ENCODE data around the genes STON1, LHCGR and SPTBN1.

DNA sequence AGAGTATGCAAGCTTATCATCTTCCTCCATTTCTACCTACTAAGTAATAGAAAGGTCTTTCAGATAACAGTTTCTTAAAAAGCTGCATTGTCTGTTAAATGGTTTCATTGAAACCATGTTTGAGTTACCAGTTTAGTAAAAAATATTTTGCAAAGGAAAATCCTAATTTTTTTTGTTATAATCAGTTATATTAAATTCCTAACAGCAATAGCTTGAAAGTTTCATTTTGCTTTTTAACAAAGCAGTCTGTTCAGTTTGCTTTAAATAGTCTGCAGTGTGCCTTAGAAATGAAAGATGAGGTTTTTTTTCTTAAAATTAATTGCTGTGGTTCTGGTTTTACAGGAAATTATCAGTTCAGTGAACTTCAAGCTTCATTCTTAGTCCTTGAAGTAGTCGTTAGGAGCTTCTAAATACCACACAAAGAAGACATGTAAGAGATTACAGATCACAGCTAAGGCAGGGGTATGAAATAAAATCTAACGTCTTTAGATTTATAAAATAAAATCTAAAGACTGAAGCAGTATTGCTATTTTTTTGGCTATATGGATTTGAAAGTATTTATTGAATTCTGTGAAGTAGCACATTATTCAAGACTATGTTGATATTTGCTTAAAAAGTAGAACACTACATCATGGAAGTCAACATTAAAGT lies 7.7 kb downstream of the PPP1R21 start:
- PRO-cap, 2 experiments, result no peak in any of the 2 experiments

DNA sequence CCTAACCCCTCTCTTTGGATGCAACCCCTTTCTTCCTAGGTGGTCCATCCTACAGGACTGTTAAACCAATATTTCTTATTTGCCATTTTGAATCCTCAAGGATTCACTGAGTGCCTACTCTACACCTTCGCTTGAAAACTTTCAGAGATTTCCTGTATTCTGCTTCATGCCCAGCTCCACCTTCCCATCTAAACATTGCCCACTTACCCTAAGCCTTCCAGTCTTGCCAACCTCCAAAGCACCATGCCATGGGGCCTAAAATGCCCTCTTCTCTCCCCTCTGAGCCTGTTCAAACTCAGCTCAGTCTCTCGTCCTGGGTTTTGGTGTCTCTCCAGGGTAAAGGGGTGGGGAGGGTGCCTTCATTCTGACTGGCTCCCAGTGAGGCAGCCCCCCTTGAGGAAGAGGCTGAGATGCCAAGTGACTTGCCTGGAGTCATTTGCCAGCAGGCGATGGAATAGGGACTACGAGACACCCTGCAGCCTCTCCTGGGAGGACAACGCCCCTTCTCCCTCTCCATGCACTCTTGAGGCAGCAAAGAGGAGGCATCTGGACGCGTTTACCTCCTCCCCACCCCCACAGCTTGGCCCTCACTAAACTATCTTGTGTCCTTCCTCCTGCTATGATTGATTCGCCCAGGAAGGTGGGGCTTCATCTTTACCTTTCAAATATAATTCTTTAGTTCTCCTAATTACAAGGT lies 858 bp upstream of the STON1 start:
- PRO-cap, 2 experiments, result no peak in any of the 2 experiments

- PRO-cap, 2 experiments, result peak in 1 of 2 experiments; most common plus-strand start chr2:48530190 (in 1); most common minus-strand start chr2:48529985 (in 1)
These were observed at the start of gene STON1 for GRCh38 chr2:48529645-48530928. Gene STON1 (plus strand): TSS chr2:48530154.

GRCh38 chr2:48568561-48569036 lies 38.6 kb downstream of the STON1 start:
- PRO-cap, 2 experiments, result no peak in any of the 2 experiments

DNA sequence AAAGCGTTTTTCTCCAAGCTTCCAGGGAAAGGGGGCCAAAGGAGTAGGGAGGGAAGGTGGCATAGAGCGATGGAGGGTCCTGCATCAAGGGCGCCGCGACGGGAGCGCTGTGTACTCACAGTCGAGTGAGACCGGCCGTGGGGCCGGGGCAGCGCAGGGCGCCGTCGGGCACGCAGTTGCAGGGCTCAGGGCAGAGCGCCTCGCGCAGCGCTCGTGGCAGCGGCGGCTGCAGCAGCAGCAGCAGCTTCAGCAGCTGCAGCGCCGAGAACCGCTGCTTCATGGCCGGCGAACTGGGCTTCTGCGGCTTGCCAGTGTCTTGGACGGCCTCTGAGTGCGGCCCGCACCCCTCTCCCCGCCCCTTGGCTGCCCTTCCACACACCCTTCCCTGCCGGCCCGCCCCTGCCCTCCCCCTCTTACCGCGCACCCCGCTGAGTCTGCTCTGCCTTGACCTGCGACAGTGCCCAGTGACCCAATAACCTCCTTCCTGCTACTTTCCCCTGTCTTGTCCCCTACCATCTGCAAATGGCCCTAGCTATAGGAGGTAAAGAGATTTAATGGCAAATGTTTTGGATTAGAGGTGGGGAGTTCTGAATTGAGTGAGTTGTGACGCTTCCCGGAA lies at the start of gene LHCGR:
Gene LHCGR (minus strand): TSS at position 333 of the 619 bp plus-strand sequence.
- PRO-cap, 2 experiments, result no peak in any of the 2 experiments

- PRO-cap, 2 experiments, result no peak in any of the 2 experiments
These were observed 3.1 kb downstream of the NRXN1 start for GRCh38 chr2:51028813-51029303.

DNA sequence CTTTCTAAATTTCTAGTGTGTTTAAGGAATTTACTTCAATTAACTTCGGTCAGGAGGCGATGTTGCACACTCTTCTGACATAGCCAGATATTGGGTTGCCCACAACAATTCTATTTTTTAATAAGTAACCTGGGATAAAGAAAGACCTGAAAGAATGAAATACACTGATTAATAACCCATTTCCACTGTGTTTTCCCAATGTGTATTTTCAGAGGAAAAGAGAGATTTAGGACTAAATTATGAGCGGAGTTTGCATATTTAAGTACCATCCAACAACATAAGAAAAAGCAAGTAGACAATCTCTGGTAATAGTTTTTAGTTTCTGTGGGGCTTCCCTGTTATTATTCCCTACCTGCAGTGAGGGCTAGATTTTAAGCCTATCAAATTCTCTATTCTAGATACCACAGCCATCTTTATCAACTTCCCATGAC lies 250.4 kb upstream of the NRXN1 start:
- PRO-cap, 2 experiments, result no peak in any of the 2 experiments

DNA sequence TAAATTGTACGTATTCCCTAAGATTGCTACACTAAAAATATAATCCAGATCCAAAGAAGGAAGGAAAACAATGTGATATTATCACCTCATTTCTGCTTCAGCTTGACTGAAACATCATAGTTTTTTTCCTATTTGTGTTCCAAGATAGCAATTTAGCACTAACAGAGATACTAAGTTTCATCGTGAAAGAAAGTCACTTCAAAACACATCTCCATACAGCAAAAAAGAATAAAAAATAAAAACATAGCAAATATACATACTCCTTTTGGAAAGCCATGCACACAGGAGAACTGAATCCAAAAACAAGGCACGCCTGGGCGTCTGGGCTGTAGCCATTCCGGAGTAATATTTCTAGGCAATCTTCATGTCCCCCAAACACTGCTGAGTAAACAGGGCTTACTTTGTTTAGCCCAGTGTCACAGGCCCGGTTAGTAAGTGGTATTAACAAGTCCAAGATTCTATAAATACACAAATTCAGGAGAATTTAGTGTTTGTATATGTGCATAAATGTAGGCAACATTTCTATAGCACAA lies 53.4 kb upstream of the CHAC2 start:
- PRO-cap, 2 experiments, result no peak in any of the 2 experiments

DNA sequence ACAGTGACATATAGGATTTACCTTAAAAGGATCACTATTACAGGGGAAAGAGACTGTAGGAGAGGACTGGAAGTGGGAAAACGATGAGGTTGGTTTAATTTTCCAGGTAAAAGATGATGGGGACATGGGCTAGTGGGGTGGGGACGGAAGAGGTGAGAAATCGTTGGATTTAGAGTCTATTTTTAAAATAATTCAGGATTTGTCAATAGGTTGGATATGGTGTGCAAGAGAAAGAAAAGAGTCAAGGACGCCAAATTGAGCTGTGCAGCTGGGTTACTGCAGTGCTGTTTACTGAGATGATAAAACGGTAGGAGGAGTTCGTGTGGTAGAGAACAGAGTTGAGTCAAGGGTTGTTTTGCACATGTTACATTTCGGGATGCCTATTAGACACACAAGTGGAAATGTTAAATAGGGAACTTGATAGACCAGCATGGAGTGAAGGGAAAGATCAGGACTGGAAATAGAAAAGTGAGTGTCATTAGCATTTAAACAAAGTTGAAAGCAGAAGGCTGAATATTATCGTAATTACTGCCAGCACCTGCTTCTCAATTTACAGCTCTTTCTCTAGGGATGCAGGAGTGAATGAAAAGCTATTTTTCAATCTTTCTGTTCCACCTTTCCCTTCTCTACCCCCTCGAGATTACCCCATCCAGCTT lies 30.5 kb downstream of the GPR75 start:
- PRO-cap, 2 experiments, result no peak in any of the 2 experiments

DNA sequence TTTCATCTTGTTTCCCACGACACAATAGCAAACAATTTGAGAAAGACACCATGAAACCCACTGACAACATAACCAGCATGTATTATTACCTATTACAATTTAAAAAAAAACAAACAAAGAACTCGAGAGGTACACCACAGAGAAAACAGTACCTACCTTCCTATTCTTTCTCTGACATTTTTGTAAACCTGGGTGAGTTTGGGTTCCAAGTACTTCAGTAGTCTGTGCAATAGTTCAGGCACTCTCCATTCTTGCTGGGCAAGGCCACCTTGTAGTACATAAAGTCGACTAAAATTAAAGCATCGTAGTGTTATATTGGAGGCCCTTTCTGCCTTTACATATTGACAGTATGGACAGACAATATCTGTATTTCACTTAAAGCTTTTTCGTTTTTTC lies 27.9 kb upstream of the GPR75 start:
- PRO-cap, 2 experiments, result no peak in any of the 2 experiments

- PRO-cap, 2 experiments, result no peak in any of the 2 experiments
These were observed 38.2 kb upstream of the GPR75 start for GRCh38 chr2:53897715-53898562.

- PRO-cap, 2 experiments, result no peak in any of the 2 experiments
These were observed 91.8 kb downstream of the TSPYL6 start for GRCh38 chr2:54164026-54164742.

DNA sequence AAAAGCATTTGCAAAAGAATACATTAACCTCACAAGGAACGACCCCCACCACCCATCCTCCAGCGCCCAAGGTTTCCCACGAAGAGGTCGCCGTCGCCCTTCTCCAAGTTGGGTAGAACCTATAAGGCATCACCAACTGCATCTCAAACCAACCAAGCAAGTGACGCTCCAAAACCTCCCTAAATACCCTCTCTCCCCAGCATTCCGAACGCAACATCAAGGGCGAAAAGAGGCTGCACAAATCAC lies 646 bp upstream of the SPTBN1 start:
- PRO-cap, 2 experiments, result no peak in any of the 2 experiments

- PRO-cap, 2 experiments, result peak in 2 of 2 experiments; most common plus-strand start chr2:54456327 (in 2); most common minus-strand start chr2:54456111 (in 1)
These were observed at the start of gene SPTBN1 for GRCh38 chr2:54455804-54456524. Gene SPTBN1 (plus strand): TSS chr2:54456327.

DNA sequence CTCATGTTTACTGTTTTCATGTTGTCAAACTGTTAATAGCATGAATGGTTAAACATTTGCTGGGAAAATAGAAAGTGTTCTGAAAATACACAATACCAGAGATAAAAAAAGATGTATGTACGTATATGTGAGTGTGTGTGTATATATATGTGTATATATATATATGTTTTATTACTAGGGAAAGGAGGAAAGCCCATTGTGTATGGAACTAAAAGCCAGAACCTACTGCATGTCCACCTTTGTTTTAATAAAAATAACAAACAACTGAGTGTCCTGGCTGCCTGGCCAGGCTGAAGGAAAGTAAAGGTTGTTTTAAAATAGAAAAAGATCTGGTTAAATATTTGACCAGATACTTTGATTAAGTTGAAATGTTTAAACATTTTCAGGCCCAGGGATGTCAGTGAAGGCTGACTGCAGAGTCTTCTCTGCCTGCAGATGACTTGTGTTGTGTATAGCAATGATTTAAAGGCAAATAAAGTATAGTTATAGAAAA lies 22.7 kb downstream of the SPTBN1 start:
- PRO-cap, 2 experiments, result no peak in any of the 2 experiments

DNA sequence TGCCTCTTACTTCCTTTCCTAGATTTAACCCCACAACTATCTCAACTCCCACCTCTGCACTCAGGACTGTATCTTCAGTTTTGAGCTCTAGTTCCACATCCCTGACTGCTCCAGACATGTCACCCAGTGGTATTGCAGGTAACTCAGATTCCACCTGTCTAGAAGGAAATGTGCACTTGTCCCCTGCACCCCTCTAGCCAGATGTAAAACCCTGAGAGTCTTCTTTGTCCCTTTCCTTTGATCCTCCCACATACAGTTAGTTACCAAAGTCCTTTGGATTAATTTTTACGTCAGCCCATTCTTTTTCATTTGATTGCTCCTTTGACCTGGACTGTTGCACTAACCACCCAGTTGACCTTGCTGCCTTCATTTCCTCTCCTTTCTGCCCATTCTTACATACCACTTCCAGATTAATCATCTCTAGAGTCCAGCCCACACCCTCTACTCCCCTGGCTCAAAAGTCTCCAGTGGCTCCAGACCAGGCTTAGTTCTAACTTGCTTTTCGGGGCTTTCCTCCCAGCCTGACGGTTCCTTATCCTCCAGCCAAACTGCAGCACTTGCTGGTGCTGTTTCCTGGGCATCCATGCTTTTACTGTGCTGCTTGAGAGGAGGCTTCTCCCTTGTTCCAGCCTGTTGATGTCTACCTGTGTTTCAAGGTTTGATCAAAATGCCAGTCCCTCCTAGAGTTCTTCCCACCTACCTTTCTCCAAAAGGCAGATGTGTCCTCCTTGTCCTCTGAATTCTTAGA lies 99.2 kb downstream of the SPTBN1 start:
- PRO-cap, 2 experiments, result no peak in any of the 2 experiments

DNA sequence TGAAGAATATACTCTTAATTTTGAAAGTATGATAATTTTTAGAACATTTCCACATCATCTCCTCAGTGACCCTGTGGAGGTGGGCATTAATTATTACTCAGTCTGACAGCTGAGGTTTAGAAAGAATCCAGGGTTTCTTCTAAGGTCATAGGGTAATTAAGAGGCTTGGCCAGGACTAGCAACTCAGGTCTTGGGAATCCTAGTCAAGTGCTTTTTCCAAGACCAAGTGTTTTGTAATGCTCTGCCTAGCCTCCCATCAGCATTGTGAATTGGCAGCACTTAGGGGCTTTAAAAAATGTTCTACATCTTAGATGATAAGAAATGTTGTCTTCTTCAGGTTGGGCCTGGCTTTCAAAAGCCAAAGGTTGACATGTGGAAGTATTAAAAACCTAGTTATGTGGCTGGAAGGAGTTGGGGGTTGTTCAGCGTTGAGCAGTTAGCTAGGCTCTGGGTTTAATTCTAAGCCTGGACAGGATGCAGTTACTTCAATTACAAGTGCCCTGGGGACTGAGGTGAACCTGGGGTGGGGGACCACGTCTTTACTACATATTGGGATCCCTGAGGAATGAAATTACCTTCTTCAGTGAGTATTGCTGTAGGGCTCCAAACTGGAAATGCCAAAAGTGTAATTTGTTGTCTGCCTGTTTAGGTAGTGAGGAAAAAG lies 100.7 kb downstream of the SPTBN1 start:
- PRO-cap, 2 experiments, result no peak in any of the 2 experiments

DNA sequence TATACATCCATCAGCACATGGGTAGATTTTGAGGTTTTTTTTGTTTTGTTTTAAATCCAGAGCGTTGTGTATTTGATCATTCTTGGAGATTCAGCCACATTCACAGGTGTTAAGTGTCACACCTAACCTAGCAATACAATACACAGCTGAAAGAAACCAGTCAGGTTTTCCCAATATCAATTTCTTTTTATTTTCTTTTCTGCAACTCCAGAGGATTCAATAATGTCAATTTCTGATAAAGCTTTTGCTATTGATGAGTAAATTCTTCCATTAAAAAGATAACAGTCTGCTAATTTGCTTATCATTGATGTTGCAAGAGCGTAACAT lies 119.0 kb downstream of the SPTBN1 start:
- PRO-cap, 2 experiments, result no peak in any of the 2 experiments

DNA sequence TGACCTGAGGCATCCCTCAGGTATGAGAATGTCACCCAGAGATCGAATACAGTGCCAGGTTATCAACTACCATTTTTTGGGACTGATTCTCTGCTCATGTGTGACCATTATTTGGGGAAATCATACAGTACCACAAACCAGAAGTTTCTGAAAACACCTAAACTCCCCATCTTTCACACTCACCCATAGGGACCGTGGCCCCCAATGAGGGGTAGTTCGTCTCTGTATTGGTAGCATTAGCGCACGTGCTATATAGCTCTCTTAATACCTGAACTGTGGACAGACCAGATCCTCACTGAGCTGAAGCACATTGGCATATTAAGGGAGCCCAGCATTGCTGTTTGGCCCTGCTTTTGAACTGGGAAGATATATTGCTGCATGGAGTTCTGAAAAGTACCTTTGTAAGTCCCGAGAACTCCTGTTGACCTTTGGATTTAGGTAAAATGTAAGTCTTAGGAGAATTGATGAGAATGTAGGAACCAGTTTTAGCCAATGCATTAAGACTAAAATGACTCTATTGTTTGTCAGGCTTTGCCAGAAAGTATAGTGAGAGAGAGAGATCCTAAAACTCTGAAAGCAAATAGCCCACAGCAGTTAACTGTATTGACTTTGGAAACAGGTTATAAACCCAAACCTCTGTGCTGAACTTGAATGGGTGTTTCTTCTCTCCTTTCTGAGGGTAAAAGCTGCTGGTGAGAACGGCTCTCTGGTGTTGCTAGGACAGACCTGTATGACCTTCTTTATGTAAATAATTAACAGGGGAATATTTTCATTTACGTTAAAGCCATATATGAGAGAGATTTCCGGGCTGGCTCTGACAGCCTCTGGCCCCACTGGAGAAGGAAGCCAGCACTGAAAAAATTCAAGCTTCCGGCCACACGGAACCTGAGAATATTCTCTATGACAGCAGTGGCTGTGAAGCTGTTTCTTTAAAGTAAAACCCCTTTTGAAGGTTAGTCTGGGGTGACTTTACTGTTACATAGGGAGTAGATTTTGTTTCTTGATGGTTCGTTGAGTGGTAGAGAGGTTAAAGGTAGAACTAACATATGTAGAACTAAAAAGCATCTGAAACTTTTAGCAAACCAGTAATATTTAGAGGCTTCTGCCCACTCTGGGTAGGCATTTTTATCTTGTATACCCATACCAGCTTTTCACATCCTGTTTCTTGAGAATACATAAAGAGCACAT lies 123.5 kb downstream of the SPTBN1 start:
- PRO-cap, 2 experiments, result no peak in any of the 2 experiments

GRCh38 chr2:54606562-54606947 lies 116.9 kb upstream of the EML6 start:
- PRO-cap, 2 experiments, result no peak in any of the 2 experiments

Measured in psoas muscle (tissue), 2 donors.